Left cardiac atrium (tissue), 1 donor: ENCODE results near the gene PRIM2.

DNA sequence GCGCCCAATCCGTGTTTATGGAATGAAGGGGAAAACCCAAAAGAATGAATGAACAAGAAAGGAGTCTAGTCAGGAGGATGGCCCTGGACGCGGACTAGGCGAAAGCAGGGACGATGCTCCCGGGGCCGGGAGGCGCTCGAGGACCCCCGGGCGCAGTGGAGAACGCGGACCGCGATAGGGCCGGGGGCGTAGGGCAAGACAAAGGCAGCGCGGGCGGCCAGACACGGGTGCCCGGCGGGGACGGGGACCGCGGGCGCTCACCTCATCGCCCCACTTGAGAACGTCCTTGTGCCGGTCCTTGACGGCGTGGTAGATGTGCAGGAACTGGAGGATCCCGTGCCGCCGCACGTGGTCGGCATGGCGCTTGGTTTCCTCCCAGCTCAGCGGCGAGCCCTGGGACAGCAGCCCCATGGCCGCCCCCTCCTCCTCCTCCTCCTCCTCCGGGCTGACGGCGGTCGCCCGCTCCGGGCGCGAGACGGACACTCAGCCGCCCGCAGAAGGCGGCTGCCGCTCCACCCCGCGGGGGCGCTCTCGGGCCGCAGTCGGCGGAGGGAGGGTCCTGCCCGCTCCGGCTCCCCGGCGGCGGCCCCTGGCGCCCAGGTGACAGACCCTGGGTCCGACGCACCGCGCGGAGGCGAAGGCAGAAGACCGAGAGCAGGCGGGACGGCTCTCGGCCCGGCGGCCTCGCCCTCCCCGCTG lies 517 bp downstream of the GCLC start:
- PRO-cap, result no peak

- PRO-cap, result no peak
Observed at GRCh38 chr6:53614123-53614630, 51.4 kb downstream of the KLHL31 start.

- PRO-cap, result no peak
Observed at GRCh38 chr6:53746274-53746763, 48.5 kb upstream of the LRRC1 start.

GRCh38 chr6:53752801-53753141 lies 42.0 kb upstream of the LRRC1 start:
- PRO-cap, result no peak

DNA sequence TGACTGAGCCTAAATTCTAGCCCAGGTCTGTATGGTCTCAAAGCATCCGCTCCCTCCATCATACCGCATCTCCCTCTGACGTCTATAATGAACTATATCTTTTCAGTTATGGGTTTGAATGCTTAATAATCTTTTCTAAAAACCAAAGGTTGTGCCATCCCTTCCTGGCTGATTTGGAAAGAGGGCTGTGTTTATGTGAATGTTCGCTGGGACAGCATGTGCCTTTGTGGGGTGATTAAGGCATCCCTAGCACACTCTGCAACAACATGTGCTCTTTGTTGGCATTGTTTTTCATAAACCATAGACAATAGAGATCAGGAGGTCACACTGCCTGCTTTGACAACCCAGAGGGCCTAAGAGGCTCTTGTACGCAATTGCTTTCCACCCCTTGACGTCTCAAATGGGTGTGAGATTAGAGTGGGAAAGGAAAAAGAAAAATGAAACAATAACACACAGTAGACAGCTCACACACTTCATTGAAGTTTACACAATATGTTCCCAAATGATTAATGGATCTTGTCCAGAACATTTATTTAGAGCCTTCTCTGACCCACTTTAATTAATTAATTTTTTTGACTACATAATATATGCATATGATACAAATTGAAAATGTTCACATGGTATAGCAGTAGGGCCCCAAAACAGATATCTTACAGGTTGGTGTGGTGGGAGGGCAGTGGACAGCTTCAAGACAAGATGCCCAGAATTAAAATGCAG lies 116.1 kb downstream of the LRRC1 start:
- PRO-cap, result no peak

GRCh38 chr6:53943385-53944032 lies 148.7 kb downstream of the LRRC1 start:
- PRO-cap, result no peak

- PRO-cap, result no peak
Observed at GRCh38 chr6:55874290-55875250, 820 bp downstream of the BMP5 start.

GRCh38 chr6:56368487-56368929 lies 121.1 kb upstream of the COL21A1 start:
- PRO-cap, result no peak

- PRO-cap, result no peak
Observed at GRCh38 chr6:56615550-56615932, 339.1 kb downstream of the DST start.

DNA sequence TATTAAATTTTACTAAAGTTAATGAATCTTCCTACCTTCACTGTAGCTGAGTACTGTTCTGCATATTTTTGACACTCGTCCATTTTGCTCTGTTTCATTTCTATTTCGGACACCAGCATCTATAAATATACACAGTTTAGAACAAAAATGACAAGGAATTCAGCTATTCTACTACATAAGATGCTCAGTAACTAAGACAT lies 327.6 kb downstream of the DST start:
- PRO-cap, result no peak

GRCh38 chr6:56690563-56691132 lies 264.0 kb downstream of the DST start:
- PRO-cap, result no peak

DNA sequence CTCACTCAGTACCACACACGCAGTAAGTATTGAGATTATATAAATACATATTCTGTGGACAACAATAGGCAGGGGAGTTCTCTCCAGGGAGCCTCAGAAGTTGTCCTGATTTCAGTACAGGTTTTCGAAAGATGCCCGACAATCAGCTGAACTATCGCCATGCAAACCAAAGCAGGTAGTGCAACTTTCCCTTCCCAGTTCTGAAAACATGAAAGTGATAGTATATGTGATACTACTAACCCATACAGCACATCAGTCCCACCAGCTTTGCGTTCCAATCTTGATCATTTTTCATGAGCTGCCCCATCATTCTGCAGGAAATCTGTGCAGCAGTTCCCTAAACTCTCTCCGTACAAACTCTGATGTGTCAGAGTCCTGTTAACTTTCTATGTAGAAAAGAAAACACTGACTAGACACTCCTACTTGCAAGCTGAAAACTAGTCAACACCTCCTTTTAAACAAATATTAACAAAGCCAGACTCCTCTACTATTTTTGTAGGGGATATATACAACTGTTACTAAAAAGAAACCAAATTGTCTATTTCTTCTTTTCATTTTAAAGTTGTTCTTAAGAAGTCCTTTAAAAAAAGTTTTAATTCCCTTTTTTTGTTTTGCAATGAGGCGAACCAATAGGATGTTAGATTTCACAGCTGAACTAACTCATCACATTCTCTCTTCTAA lies 212.5 kb downstream of the DST start:
- PRO-cap, result unidirectional peak, minus-strand start at position 361 of the sequence

GRCh38 chr6:56875713-56876338 lies 78.8 kb downstream of the DST start:
- PRO-cap, result no peak

DNA sequence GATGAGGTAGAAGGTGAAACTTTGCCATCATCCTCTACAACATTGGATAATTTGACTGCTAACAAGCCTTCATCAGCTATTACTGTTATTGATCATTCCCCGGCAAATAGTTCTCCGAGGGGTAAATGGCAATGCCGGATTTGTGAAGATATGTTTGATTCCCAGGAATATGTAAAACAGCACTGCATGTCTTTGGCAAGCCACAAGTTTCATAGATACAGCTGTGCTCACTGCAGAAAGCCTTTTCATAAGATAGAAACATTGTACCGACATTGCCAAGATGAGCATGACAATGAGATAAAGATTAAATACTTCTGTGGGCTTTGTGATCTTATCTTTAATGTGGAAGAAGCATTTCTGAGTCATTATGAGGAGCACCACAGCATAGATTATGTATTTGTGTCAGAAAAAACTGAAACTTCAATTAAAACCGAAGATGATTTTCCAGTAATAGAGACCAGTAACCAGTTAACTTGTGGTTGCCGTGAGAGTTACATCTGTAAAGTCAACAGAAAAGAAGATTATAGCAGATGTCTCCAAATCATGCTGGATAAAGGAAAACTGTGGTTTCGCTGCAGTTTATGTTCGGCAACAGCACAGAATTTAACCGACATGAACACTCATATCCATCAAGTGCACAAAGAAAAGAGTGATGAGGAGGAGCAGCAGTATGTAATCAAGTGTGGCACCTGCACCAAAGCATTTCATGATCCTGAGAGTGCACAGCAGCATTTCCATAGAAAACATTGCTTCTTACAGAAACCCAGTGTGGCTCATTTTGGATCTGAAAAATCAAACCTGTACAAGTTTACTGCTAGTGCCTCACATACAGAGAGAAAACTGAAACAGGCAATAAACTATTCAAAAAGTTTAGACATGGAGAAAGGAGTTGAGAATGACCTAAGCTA lies 24.1 kb upstream of the BAG2 start:
- PRO-cap, result no peak

DNA sequence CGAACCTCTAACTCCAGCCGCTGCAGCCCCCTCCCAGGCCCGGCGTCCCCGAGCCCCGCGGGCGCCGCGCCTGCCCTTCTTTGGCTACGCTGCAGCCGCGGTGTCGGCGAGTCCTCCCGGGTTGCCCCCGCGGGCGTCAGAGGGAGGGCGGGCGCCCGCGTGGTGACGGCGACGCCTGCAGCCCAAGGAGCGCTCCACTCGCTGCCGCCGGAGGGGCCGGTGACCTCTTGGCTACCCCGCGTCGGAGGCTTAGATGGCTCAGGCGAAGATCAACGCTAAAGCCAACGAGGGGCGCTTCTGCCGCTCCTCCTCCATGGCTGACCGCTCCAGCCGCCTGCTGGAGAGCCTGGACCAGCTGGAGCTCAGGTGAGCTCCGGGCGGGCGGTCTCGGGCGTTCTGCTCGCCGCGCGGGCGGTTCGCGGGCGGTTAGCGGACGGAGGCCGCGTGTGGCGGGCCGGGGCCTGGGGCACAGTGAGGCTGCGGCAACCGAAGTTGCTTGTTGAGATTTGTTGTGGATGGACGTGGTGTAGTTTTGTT lies 387 bp downstream of the BAG2 start:
- PRO-cap, result bidirectional peak, plus-strand start at position 354 of the sequence, minus-strand start at position 138 of the sequence

DNA sequence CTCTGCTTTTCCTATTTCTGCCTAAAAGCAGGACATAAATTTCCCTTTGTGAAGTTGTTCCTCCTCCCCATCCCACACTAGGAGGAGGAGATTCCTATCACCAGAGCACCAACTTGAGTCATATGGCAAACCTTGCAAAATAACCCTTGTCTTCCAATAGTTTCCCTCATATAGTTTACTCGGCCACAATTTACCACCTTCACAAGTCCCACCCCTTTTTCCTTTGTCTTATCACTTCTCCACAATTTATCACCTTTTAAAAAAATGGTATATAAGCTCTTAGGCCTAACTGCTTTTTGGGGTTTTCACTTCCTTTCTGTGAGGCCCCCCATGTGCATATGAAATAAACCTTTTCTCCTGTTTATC lies 2.8 kb upstream of the RAB23 start:
- PRO-cap, result no peak

- PRO-cap, result bidirectional peak, plus-strand start at chr6:57317634, minus-strand start at chr6:57317537
Observed at GRCh38 chr6:57317277-57317942, at the start of gene PRIM2. Gene PRIM2 (plus strand): TSS chr6:57317630.

GRCh38 chr6:57420369-57421105 lies 103.1 kb downstream of the PRIM2 start:
- PRO-cap, result no peak

GRCh38 chr6:57800073-57800470 lies 482.6 kb downstream of the PRIM2 start:
- PRO-cap, result no peak

DNA sequence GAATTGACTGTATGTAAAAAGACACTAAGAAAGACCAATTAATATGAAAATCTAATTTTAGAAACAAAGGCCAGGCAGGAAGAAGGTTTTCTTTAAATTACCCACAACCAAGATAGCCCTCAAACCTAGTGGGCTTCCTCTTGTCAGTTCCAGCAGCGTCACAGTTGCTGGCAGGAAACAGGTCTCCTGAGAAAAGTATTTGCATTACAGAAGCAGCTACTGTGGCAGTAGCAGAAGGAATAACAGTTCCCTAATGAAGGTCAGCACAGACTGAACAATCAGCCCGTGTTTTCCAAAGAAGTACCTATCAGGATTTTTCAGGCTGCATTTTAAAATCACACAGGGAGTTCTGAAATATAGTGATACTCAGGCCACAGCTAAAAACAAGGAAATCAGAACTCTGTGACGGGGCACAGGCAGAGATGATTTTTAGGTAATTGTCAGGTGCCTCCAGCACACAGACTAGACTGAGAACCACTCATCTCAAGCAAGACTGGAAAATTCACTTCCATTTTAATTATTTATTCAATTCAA lies 230.4 kb upstream of the KHDRBS2 start:
- PRO-cap, result no peak